Vagina (tissue), 1 donor: ENCODE data around the gene SLC39A11.

GRCh38 chr17:68991511-68992482, 36.6 kb upstream of the ABCA8 start:
- PRO-cap = no peak
- RAMPAGE, long total RNA = start-site peak on the minus strand at chr17:68992176-68992263, 33 reads

DNA sequence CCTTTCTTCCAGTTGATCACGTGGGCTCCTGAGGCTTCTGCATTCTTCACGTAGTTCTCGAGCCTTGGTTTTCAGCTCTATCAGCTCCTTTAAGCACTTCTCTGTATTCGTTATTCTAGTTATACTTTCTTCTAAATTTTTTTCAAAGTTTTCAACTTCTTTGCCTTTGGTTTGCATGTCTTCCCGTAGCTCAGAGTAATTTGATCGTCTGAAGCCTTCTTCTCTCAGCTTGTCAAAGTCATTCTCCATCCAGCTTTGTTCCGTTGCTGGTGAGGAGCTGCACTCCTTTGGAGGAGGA, 48.6 kb upstream of the ABCA8 start:
- PRO-cap = no peak
- RAMPAGE, long total RNA = start-site peak on the minus strand centred at position 140 of the sequence, 116 bp wide, 15 reads

- PRO-cap = no peak
- RAMPAGE, long total RNA = start-site peak on the minus strand at chr17:69018414-69018576, 27 reads
Measured at GRCh38 chr17:69018234-69018619, 42.5 kb downstream of the ABCA9 start.

DNA sequence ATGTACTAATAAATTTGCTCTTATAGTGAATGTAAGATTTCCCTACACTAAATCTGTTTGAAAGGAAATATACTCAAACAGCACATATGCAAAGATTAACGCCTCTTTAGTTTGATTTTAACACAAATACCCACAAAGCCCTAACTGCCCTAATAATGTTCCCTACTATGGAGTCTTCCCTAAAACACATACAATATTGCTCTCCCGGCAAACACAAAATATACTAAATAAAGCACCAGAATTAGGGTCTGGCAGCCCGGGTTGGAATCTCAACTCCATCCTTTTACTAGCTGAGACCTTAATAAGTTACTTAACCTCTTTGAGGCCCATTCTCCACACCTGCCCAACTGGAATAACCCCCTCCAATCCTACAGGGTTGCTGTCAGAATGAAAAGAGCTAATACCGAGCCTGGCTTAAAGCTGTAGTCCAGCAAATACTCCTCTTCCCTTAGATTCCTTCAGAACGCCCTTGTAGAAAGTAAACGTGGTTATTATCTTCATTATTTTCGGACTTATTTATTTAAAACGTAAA, 1.0 kb downstream of the ABCA5 start:
- PRO-cap = no peak
- RAMPAGE, long total RNA = no peak

DNA sequence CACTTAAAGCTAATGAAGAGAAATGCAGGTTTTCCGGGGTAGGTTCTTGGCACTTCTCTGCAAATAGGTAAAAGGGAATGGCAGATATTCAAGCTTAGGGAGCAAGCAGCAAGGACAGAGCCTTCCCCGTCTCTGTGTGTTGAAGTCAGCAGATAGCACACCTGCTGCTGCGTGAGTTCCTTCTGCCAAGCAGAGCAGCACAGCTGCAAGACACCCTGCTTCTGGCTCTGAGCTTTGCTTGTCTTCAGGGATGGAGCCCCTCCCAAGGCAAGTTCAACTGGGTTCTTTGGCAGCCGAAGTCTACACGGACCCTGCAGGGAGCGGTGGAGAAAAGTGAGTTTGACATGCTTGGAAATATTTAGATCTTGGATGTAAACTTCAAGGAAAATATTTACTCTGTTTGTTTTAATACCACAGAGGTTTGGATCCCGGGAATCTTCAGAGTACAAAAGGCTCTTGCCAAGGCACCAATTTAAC, 113.5 kb upstream of the KCNJ16 start:
- PRO-cap = no peak
- RAMPAGE, long total RNA = no peak

- PRO-cap = no peak
- RAMPAGE, long total RNA = no peak
Measured at GRCh38 chr17:70184799-70185117, 15.4 kb downstream of the KCNJ2 start.

- PRO-cap = no peak
- RAMPAGE, long total RNA = no peak
Measured at GRCh38 chr17:72115441-72116097, 5.3 kb upstream of the SOX9 start.

GRCh38 chr17:72124948-72126206, 4.6 kb downstream of the SOX9 start:
- PRO-cap = no peak
- RAMPAGE, long total RNA = no peak

DNA sequence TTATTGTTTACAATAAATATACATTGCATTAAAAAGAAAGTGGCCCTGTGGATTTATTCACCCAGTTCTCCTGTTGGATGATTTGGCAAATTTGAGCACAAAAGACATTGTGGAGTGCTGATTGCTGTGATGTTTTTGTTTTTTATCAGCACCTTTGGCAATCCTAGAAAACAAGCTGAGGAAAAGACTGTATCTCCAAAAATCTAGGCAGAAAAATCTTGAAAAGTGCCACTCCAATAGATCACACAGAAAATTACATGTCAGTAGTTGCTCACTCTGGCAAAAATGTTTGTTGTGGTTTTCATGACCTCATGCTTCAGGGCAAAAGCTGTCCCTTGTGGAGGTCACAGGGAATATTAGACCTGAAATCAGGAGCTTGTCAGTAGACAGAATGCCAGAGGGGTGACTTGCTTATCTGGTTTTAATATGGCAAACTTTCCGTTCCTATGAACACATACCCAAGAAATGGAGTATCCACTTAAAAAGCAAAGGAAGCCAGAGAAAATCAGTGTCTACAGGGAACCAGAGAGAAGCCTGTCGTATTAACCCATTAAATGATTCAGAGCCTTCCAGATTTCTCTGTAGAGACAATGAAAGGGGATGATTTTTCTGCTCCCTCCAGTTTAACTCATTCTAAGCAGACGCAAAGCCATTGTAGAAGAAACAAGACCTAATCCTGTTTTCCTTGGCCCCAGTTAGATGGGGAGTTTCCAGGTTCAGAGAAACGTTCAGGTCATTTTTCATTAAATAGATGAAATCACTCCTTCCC, 5.7 kb downstream of the SOX9 start:
- PRO-cap = no peak
- RAMPAGE, long total RNA = no peak

- PRO-cap = no peak
- RAMPAGE, long total RNA = no peak
Measured at GRCh38 chr17:72335954-72336464, 215.2 kb downstream of the SOX9 start.

GRCh38 chr17:72382781-72383355, 262.0 kb downstream of the SOX9 start:
- PRO-cap = no peak
- RAMPAGE, long total RNA = start-site peak on the minus strand at chr17:72382753-72383349, 9 reads

- PRO-cap = no peak
- RAMPAGE, long total RNA = no peak
Measured at GRCh38 chr17:72397888-72398313, 277.1 kb downstream of the SOX9 start.

- PRO-cap = no peak
- RAMPAGE, long total RNA = no peak
Measured at GRCh38 chr17:72419979-72420346, 299.1 kb downstream of the SOX9 start.

DNA sequence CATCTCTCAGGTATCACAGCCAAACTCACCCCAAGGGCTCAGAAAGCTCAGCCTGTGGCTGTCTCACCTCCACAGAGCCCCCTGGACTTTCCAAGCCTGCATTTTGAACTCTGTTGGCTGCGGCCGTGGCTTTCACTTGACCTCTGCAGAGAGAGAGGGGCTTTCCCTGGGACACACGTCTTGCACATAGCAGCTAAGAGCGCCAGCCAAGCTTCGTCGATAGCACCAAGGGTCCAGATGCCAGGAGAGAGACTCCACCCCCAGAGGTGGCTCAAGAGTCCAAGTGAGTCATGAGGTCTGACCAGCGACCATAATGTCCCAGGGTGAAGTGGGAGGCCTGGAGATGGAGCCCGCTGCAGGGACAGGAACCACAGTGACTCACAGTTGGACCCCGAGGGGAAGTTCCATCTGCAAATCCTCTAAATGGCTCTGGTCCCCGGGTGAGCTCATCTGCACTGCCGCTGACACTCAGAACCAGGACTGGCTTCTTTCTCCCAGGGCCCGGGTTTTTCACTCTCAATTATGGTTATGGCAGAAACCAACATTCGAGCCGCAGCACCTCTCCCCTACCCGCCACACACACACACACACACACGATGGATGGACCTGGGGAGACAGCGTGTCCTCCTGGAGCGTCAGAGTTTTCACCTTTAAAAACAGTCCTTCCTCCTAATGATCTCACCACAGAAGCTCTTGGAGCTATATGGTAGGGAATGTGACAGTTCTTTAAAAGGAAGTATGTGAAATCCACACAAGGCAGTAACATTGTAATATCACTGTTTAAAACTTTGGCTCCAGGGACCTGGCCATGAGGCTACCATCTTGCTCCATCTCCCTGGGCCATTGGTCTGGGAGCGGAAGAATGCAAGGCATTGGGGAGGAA, 302.1 kb downstream of the SOX9 start:
- PRO-cap = no peak
- RAMPAGE, long total RNA = no peak

DNA sequence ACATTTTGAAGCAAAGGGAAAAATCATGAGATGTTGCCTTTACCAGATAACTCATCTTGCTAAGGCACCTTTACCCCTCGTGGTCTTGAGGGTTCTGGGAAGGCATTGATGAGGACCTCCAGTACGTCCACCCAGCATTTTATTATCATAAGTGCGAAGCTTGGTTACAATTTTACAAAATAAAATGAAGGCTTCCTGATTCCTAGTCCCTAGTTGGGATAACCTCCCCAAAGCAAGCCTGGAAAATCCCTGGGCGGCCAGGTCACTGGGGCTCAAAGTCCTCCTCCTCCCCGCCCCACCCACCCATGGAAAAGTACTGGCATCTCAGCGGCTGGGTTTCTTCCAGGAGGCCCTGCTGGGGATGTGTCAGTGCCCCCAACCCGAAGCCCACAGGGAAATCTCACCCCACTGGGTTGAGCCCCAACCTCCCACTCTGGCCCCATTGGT, 324.2 kb downstream of the SOX9 start:
- PRO-cap = no peak
- RAMPAGE, long total RNA = no peak

- PRO-cap = no peak
- RAMPAGE, long total RNA = no peak
Measured at GRCh38 chr17:72452357-72452809, 331.6 kb downstream of the SOX9 start.

DNA sequence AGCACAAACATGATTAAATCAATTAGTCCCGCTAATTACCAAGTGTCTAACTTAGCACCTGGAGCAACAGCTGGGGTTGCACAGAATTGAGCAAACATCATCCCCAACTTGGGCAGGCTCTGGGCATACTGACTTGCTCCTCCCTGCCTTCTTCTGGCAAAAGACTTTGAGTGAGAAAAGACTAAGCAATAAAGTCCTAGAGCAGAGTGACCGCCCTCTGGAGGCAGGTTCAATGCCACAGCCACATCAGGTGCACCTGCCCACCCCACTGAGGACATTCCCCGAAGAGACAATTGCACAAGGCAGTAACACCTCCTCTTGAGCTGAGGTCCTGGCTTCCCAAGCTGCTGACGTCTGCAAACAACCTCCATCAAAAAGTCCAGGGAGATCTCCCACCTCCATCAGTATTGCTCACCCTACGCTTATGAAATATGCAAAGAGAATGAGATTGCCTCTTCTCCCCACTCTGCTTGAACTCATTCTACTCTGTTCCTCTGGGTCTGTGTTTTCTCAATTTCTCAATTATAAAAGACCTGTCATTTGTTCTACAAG, 358.4 kb downstream of the SOX9 start:
- PRO-cap = no peak
- RAMPAGE, long total RNA = no peak

- PRO-cap = no peak
- RAMPAGE, long total RNA = start-site peak on the minus strand at chr17:72805307-72805396, 7 reads; start-site peak on the minus strand at chr17:72805467-72805545, 5 reads
Measured at GRCh38 chr17:72805030-72805714, 287.3 kb downstream of the SLC39A11 start.

DNA sequence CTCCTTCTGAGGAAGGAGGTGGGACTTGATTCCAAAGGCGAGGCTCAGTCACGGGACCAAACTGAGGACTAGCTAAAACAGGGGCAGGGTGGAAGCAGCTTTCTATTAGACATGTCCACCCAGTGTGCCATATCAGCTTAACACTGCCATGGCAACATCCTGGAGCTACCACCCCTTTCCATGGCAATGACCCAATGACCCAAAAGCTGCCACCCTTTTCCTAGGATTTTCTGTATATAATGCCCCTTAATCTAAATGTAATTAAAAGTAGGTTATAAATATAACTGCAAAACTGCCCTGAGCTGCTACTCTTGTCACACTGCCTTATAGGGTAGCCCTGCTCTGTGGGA, 216.8 kb downstream of the SLC39A11 start:
- PRO-cap = no peak
- RAMPAGE, long total RNA = no peak

GRCh38 chr17:73092405-73093205, at the start of gene SLC39A11:
Gene SLC39A11 (minus strand): TSS chr17:73092688.
- PRO-cap = bidirectional peak, plus-strand start at chr17:73092778, minus-strand start at chr17:73092688
- RAMPAGE, long total RNA = start-site peak on the minus strand at chr17:73092676-73092688, 450 reads